HEK293 (cell line): Measurements from ENCODE around the genes MKRN3, NDN and NPAP1.

GRCh38 chr15:20247679-20248054 lies 293.9 kb downstream of the GOLGA6L6 start:
- PRO-cap: no peak
- RRBS, 2 experiments: no CpG with 5 or more reads among the region's 1 CpG

- PRO-cap: no peak
- RRBS, 2 experiments: no CpG with 5 or more reads among the region's 86 CpGs
Measured at GRCh38 chr15:20505972-20506625, 35.5 kb downstream of the GOLGA6L6 start.

GRCh38 chr15:20755933-20756470 lies 110.1 kb downstream of the POTEB2 start:
- PRO-cap: no peak
- RRBS, 2 experiments: no CpG with 5 or more reads among the region's 42 CpGs

DNA sequence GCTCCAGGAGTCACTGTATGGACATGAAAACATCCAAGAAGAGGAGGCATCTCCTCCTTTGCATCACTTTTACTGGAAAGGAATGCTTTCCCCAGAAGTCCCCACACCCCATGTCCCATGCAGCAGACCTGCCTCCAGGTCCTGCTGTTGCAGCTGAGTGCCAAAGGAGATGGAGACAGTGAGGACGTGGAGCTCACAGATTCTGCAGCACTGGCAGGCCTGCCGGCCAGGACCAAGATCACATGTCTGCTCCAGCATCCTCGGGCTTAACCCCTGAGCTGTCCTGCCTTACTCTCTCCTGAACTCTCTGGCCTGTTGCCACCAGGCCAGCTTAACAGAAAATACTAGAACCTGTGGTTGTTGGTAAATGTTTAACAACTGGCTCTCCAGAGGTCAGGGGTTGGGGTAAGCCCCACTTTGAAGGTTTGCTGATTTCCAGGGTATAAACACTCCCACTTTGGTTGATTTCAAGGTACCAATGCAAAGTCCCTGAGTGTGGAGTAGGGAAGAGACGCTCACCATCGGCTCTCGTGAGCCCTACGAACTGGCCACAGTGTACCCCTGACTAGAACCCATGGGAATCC lies 133.8 kb downstream of the OR4N4 start:
- PRO-cap: no peak
- RRBS, 2 experiments: no CpG with 5 or more reads among the region's 7 CpGs

GRCh38 chr15:22573275-22573481 lies 114.5 kb downstream of the GOLGA6L22 start:
- PRO-cap: no peak
- RRBS, 2 experiments: no CpG with 5 or more reads among the region's 13 CpGs

- PRO-cap: bidirectional peak, plus-strand start at chr15:22837535, minus-strand start at chr15:22837559
- RRBS, 2 experiments: no CpG with 5 or more reads among the region's 21 CpGs
Measured at GRCh38 chr15:22837464-22837850, 1.0 kb upstream of the NIPA2 start.

GRCh38 chr15:22895274-22896189 lies 57.1 kb downstream of the NIPA2 start:
- PRO-cap: no peak
- RRBS, 2 experiments: no CpG with 5 or more reads among the region's 16 CpGs

DNA sequence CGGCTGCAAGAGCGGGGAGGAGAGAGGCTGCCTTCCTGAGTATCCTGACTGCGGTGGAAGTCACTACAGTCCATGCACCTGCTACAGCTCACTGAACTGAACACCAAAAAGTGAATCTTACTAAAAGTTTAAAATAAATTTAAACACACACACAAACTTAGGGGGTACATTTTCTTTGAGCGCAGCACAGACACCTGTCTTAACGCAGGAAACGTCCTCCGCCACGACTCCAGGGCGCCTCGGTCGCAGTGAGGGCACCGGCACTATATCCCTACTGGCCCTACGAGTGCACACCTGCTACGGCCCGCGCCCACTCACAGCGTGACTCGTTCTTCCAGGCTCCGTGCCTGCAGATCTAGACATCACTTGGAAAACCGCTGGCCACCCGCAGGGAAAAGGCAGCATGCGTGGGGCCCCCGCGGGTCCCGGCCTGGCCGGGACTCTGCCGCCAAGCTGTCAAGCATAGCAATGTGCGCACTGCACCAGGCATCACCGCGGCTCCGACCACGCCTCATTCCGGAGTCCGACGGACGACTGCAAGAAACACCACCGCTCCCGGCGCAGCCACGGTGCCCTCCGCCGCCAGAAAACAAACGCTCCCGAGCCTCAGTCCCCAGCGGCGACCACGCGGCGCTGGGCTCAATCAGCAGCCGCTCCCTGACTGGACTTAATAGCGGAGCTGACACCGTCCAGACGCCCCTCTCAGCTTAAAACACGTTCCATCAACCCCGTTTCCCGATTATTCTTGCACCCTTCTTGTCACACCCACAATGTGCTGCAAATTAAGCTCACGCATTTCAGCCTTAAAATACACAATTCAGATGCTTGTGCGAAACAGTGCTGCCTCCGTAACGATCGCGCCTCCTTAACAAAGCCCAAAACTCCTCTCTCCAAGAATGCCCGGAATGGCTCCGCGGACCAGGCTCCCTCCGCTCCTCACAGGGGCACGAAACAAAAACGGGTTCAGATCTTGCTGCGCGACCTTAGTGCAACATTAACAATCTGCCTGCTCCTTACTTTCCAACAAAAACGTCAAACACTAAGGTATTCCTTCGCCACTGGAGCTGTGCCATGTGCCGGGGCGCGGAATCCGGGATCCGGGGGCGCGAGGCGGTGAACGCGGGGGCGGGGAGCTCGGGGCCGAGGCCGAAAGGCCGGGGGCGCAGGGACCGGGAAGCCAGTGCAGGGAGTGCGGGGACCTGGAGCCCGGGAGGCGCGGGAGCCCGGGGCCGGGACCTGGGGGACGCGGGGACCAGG lies 873 bp downstream of the CYFIP1 start:
- PRO-cap: bidirectional peak, plus-strand start at position 514 of the sequence, minus-strand start at position 864 of the sequence
- RRBS, 2 experiments: no CpG with 5 or more reads among the region's 97 CpGs

DNA sequence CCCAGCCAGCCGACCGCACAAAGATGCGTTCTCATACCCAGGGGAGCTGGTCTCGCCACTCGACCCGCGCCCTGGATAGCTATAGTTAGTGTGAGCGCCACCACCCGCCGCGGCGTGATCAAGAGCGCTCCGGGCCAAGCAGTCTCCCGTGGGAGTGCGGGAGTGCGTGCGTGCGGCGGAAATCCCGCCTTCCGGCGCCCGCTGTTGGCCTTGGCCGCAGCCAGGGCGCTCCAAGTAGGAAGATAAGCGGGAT lies 30.7 kb downstream of the GOLGA6L26 start:
- PRO-cap: no peak
- RRBS, 2 experiments: no CpG with 5 or more reads among the region's 27 CpGs

DNA sequence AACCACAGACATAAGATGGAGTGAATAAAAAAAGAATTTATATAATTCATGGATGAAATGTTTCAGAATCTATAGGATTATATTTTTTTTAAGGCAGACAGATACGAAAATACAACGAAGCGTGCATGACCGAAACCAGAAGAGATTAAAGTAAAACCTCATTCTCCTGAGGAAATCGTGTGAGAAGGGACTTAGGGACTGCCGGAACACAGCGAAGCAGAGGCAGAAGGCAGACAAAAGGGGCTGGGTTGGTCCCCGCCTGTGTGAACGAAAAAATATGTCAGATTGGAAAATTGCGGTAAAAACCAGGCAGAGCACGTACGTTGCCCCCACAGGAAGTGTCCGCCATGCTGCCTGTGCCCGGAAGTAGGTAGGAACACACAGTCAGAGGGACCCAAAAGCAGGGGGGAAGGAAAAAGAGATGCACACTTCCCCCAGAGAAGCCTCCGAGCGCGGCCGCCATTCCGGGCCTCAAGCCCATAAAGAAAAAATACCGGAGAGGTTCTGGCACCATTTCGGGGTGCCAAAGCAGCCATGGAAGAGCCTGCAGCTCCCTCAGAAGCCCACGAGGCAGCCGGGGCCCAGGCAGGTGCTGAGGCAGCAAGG lies at the start of gene MKRN3:
TSS of gene MKRN3 (plus strand) at position 426 of the 606 bp plus-strand sequence.
- PRO-cap: no peak
- RRBS, 2 experiments: 32 to 36% methylated on average over 4 to 5 of the region's 23 CpGs

GRCh38 chr15:23687192-23687609 lies at the start of gene NDN:
Gene NDN (minus strand): TSS chr15:23687305.
- PRO-cap: no peak
- RRBS, 2 experiments: no CpG with 5 or more reads among the region's 38 CpGs

DNA sequence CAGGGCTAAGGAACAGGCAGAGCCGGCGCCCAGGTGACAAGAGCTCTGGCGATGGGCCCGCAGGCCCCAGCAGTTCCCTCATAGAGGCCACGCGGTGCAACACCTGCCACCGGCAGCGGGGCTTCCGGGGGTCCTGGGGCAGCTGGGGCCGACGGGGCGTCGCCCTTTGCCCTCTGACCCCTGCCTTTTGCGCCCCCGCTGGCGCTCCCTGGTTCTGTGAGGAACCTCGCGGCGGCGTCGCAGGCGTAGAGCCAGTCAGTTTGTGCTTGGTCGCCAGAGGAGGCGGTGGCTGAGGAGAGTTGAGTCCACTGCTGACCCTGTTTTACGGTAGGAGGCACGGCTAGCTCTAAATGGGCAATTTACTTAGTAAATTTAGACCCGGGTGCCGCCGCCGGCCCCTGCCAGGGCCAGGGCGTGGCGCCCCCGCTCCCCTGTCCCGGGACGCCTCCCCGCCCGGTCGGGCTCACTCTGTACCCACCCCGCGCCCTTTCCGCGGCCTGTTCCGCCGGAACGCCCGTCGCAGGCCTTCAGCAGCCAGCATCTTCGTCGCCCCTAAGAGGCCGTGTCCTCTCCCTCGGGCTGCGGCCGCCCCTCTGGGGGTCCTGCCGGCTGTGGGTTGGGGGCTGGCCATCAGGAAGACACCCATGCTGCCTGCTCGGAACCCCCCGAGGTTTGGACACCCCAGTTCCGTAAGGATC lies at the start of gene NPAP1:
TSS of gene NPAP1 (plus strand) at position 258 of the 698 bp plus-strand sequence.
- PRO-cap: no peak
- RRBS, 2 experiments: 69 to 75% methylated on average over 16 to 19 of the region's 57 CpGs

DNA sequence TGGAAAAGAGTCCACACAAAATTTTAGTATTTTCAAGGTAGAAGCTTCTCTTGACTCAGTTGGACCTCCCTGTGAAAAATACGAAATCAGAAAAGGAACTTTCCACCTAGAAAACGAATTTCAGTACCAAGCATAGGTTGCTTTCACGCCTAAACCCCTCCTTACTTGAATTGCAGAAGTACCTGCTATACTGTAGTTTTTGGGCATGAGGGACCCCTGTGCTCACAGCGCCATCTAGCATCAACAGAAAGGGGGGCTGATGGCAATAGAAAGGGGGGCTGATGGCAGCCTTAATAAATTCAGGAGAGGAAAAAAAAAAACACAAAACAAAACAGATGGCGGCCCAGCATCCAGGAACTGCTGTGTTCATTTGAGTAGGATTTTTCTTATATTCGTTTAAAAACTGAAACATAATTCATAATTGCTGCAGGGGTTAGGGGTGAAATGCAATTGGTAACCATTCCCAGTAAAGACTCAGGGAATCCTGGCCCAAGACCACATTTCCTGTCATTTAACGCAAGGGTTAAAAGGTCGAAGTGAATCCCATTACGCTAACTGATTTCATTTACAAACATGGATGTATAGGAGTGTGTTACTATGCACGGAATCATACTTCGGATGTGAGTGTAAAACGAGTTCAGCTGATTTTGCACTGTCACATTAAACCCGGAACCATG lies 96.8 kb downstream of the NPAP1 start:
- PRO-cap: no peak
- RRBS, 2 experiments: no CpG with 5 or more reads among the region's 13 CpGs

GRCh38 chr15:24915854-24916221 lies 38.9 kb upstream of the SNRPN start:
- PRO-cap: no peak
- RRBS, 2 experiments: no CpG with 5 or more reads among the region's 8 CpGs

- PRO-cap: no peak
- RRBS, 2 experiments: no CpG with 5 or more reads among the region's 17 CpGs
Measured at GRCh38 chr15:24956495-24957016, 1.8 kb downstream of the SNRPN start.

DNA sequence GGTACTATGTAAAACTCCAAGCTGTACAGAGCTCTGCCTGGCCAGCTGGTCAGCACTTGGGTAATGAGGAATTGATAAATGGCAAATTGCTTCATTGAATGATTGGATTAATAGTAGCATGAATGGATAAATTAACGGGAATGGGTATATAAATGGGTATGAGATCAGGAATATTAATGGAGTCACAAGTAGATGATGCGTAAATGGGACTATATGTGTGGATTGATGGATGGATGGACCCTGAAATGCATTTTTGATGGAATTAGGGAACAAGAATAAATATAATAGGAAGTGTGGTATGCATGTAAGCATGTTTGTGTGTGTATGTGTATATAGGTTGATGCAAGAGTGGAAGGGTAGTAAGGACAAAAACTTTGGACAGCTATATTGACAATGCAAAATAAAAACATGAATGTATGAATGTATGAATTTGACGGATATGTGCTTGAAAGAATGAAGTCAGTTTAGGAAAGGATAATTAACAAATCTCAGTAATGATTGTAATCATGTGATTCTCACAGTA lies 61.4 kb downstream of the SNRPN start:
- PRO-cap: no peak
- RRBS, 2 experiments: no CpG with 5 or more reads among the region's 3 CpGs

- PRO-cap: no peak
- RRBS, 2 experiments: no CpG with 5 or more reads among the region's 2 CpGs
Measured at GRCh38 chr15:25111701-25111940, 156.8 kb downstream of the SNRPN start.

DNA sequence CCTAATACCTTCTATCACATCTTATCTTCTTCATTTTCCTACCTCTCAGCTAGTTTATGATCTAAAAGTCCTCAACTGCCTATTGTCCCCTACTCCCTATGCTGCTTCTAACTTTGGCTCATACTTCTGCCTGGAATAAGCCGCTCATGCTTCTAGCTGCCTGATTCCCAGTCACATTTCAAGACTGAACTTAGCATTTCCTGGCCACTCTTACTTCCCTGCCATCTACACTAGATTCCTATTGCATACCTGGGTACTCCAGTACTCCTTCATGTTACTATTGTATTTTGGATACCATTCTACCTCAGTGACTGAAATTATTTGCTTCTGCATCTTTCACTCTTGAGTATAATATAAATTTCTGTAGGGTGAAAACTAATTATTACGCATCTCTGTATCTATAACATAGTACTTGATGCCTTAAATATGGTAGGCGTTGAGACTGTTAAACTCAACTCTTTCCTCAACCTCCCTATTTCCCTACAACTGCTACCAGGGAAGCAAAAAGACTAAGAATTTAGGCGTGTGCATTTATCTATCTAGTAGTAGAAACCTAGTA lies 34.0 kb downstream of the UBE3A start:
- PRO-cap: no peak
- RRBS, 2 experiments: no CpG with 5 or more reads among the region's 4 CpGs

- PRO-cap: no peak
- RRBS, 2 experiments: no CpG with 5 or more reads among the region's 1 CpG
Measured at GRCh38 chr15:25415170-25415704, 23.6 kb downstream of the UBE3A start.

DNA sequence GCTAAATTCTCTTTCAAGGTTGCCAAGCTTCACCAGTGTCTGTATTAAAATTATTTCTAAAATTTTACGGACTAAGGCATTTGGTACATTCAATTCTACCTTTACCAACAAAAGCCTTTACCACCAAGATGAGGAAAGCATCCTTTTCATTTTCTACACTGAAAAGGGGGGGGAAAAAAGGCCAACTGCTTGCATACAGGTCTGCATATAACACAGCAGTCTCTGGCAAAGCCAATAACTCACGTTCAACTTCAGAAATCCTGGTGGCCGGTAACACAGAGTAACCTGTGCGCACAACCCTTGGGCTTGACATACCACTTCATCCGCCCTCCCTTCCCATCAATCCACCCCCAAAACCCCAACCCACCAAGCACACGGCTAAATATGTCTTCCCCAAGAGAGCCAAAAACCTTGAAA lies 1.1 kb downstream of the UBE3A start:
- PRO-cap: no peak
- RRBS, 2 experiments: no CpG with 5 or more reads among the region's 6 CpGs